Skeletal muscle satellite cell (primary cell): ENCODE data around the genes CUL1 and ACTR3C.

DNA sequence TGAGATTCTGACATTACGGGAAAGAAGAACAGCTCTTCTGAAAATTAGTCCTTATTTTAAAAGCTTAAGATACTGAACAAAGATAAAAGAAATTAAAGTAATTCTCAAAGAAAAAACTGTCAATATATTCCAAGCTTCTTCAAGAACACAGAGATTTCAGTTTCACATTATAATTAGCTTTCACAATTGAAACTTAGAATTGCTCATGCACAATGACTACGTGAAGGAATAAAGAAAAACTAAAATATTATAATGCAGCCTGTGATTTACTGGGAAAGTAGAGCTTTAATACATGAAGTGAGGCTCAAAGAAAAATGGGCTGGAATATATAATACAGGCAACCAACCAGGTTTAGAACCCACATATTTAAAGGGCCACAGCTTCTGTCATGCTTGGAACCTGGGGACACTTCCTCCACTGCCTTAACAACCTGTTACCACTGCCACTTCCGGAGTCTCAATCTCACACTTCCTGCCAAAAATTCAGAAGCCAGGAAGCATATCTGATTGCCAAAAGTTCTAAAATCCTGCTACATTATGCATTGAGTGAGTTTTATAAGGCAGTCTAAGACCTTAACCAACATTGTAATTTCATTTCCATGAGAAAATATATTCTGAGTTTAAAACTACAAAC lies 23.1 kb downstream of the TPK1 start:
- CAGE, long polyA plus RNA = no peak

DNA sequence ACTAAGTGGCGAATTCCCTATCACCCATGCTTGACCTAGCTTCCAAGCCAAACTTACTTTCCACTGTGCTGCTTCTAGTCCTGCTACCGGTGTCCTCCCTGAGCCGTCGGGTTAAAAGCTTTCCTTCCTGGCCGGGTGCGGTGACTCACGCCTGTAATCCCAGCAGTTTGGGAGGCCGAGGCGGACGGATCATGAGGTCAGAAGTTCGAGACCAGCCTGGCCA lies 332 bp upstream of the TPK1 start:
- CAGE, long polyA plus RNA = no peak

DNA sequence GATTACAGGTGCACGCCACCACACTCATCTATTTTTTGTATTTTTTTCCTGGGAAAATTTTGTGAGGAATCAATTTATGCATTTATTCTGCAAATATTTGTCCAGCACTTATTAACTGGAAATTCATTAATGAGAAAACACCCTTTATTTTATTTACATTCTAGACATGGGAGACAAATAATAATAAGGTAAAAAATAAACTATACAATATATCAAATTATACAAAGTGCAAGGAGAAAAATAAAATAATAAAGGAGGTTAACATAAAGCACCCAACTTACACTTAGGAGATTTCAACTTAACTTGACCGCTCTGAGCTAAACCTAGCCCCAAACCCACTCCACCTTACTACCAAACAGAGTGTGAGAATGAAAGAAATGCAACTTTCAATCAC lies 119.5 kb upstream of the CNTNAP2 start:
- CAGE, long polyA plus RNA = no peak

- CAGE, long polyA plus RNA = no peak
Measured at GRCh38 chr7:148255661-148256004, 334.9 kb upstream of the C7orf33 start.

- CAGE, long polyA plus RNA = no peak
Measured at GRCh38 chr7:148697970-148699063, at the start of gene CUL1. Gene CUL1, plus strand, starts transcription at chr7:148698903.

DNA sequence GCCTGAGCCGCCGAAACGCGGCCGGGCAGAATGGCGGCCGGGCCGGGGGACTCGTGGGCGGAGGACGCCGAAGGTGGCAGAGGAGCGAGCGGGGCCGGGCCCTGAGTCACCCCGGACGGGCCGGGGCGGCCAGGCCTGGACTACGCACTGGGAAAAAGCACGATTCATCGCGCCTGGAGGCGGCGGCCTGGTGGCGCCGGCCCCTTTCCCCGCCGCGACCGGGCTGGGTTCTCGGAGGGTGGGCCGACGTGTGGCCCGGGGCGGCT lies 384 bp downstream of the CUL1 start:
- CAGE, long polyA plus RNA = no peak

- CAGE, long polyA plus RNA = no peak
Measured at GRCh38 chr7:148700796-148701182, 2.1 kb downstream of the CUL1 start.

GRCh38 chr7:148954774-148955317 lies 70.8 kb upstream of the EZH2 start:
- CAGE, long polyA plus RNA = no peak

GRCh38 chr7:149191788-149192135 lies 3.6 kb upstream of the ZNF282 start:
- CAGE, long polyA plus RNA = no peak

DNA sequence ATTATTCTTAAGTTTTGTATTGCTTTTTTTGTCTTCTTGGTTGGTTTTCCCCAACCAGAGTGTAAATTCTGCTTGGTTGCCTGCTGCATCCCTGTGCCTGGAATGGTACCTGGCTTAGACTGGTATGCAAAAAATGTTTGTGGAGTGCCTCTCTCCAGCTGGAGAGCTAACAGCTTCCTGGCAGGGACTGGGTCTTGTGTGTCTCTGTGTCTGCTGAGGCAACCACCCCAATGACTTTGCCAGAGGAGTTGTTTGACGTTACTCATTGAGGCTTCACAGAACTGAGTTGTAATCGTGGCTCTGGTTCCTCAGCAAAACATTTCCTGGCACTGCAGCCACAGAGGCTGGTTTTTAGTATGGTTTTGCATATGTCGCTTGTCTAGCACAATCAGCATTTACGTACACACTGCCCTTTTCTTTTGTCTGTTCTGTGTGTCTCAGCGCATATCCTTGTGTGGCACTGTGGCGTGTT lies 7.4 kb downstream of the ZNF282 start:
- CAGE, long polyA plus RNA = no peak

- CAGE, long polyA plus RNA = no peak
Measured at GRCh38 chr7:149217313-149217945, 22.0 kb upstream of the ZNF212 start.

GRCh38 chr7:149283955-149284674 lies 22.1 kb downstream of the ZNF783 start:
- CAGE, long polyA plus RNA = no peak

- CAGE, long polyA plus RNA = no peak
Measured at GRCh38 chr7:149330839-149331432, 68.9 kb downstream of the ZNF783 start.

- CAGE, long polyA plus RNA = no peak
Measured at GRCh38 chr7:149436357-149437085, 24.3 kb downstream of the ZNF777 start.

DNA sequence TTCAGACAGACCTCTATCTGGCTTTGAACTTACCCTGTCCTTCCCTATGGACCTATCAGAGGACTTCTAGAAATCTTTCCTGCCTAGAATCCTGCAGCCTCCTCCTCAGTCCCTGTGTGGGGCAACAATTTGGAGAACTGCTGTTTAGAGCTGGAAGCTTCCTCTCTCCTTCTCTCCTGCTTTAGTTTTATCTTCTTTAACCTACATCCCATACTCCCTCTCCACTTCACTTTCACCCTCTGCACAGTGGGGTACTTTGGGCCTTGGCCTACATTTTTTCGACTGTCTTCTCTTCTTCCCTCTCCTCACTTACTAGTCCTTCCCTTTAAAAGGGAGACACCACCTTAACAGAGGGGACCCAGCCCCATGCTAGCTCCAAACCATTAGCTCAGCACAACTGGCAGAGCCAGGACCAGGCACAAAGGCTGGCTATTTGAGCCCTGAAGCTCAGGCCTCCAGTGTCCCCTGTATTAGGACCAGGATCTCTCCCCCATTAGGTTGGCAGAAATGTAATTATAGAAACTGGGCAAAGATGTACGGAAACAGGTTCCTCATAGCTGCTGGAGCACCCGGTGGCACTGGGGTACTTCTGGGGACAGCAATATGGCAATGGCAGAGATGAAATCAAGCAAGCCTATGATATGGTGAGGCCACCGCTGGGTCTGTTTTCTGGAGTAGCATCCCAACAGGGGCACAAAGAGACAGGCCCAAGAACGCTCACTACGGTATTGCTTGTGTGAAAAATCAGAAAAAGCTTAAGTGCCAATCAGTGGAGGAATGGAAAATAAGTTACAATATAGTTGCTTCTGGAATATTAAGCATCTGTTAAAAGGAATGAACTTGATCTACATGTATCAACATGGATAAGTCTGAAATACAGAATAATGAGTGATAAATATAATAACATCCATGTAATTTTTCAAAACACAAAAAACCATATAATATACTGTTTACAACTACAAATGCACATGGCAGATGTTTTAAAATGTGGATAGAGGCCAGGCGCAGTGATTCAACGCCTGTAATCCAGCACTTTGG lies 92.8 kb upstream of the ZNF746 start:
- CAGE, long polyA plus RNA = no peak

DNA sequence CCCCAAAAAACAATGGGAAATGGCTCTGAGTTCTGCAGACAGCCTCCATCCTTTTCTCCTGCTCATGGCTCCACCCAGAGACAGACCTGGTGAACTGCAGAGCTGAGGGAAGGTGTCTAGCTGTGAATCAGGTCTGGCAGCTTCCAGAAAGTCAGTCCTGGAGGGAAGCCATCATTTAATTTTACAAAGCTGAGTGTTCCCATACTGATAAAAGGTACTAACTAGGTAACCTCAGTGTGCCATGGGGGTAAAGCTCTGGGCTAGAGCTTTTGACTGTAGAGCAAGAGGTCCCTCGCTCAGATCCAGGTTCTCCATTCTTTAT lies 101.4 kb upstream of the ZNF746 start:
- CAGE, long polyA plus RNA = no peak

GRCh38 chr7:149612907-149613612 lies 101.7 kb upstream of the KRBA1 start:
- CAGE, long polyA plus RNA = no peak

DNA sequence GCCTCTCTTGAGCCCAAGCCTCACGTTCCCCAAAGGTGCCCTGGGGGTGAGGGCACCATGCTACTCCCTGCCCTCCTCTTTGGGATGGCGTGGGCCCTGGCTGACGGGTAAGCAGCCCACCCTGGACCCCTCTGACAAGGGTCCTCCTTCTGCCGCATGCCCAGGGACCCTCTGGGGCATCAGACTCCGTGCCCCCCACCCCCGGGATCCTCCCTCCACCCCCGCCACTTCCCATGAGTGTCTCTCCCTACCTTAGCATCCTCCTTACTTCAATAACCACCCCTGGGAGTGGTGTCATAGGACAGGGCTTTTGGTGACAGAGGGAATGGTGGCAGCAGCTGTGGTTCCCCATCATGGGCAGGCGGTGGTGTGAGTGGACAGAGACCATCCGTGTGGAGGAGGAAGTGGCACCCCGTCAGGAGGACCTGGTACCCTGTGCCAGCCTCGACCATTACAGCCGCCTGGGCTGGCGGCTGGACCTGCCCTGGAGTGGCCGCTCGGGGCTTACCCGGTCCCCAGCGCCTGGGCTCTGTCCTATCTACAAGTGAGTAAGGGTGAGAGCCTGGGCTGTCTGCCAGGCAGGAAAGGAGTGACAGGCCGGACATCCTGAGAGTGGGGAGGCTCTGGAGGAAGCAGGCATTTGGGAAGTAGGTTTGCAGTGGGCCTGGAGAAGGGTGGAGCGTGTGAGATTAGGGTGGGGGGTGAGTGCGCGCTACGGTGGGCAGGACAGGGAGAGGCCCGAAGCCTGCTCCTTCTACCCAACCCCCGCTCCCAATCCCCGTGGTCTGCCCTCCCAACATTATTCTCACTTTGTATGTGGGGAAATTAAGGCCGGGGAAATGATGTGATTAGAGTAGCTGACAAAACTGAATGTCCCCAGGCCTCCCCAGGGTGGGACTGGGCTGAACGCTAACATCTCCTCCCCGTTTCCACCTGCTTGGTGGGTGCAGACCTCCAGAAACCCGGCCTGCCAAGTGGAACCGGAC lies 2.9 kb upstream of the ZNF467 start:
- CAGE, long polyA plus RNA = no peak

DNA sequence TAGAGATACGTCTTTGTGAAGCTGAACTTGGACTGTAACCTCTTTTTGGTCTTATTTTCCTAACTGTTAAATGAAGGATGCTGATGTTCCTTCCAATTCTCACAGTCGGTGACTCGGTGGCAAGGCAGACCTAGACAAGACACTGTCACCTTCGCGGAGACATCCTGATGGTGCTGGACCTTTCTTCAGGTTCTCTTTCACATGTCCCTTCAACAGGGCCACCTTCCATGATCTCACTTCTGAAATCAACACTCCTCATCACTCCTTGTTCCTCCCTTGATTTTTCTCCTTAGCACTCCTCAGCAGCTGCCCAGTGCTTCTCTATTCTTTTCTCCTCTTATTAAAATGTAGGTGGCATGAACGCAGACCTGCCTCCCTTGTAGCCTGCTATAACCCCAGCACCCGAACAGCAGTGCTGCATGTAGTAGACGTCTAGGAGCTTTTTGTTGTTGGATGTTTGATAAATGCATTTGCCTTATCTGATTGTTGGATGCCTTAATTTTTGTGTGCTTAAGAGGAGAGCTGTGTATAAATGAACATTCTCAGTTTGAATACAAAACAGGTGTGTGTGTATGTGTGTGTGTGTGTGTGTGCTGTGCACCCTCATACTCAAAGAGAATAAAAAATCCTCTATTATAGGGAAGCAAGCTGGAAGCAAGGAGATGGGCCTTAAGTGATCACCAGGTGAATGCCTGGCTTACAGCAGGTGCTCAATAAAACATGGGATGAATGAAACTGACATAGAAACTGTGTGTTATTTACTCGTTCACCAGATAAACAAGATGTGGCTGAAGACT lies 220.5 kb upstream of the LRRC61 start:
- CAGE, long polyA plus RNA = no peak

GRCh38 chr7:150322988-150324029 lies at the start of gene ACTR3C:
Gene ACTR3C, minus strand, starts transcription at chr7:150323545.
- CAGE, long polyA plus RNA = no peak